Lung (tissue), 4 donors: ENCODE measurements around the gene ZNF735.

DNA sequence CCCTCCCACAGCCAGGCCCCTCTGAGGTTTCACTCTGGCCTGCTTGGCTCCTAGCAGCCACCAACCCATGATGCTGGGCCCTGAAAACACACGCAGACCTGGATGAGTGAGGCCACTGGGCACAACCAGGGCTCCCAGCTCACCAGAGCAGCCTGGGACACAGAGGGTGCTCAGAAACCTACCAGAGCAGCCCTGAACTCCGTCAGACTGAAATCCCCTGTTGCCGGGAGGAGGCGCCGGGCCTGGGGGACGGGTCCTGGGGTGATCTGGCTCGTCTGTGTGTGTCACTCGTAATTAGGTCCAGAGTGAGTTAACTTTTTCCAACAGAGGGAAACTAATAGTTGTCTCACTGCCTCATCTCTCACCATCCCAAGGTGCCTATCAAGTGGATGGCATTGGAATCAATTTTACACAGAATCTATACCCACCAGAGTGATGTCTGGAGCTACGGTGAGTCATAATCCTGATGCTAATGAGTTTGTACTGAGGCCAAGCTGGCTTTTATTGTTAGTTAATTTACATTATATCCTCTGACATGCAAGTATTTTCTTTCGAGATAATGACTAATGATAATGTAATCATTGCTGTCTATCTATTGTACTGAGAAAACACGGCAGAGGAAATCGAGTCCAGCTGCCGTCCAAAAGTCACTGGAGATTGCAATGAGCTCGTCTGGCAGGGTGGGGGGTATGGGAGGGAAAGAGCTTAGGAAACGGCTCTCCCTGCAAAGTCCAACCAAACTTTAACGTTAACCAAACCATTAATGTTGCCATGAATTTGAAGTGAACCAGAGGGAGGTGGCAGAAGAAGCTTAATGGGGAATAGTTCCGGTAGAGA, 172.5 kb upstream of the LANCL2 start:
- PRO-cap = no peak
- RAMPAGE, long total RNA = no peak
- RRBS = no CpG with 5 or more reads among the region's 17 CpGs

GRCh38 chr7:55200163-55200753, 164.9 kb upstream of the LANCL2 start:
- PRO-cap = no peak
- RAMPAGE, long total RNA = no peak
- RRBS = no CpG with 5 or more reads among the region's 16 CpGs

- PRO-cap = no peak
- RAMPAGE, long total RNA = no peak
- RRBS = no CpG with 5 or more reads among the region's 13 CpGs
Measured at GRCh38 chr7:55520487-55521293, 51.6 kb downstream of the VOPP1 start.

- PRO-cap = no peak
- RAMPAGE, long total RNA = no peak
- RRBS = no CpG with 5 or more reads among the region's 8 CpGs
Measured at GRCh38 chr7:55534152-55534951, 38.0 kb downstream of the VOPP1 start.

DNA sequence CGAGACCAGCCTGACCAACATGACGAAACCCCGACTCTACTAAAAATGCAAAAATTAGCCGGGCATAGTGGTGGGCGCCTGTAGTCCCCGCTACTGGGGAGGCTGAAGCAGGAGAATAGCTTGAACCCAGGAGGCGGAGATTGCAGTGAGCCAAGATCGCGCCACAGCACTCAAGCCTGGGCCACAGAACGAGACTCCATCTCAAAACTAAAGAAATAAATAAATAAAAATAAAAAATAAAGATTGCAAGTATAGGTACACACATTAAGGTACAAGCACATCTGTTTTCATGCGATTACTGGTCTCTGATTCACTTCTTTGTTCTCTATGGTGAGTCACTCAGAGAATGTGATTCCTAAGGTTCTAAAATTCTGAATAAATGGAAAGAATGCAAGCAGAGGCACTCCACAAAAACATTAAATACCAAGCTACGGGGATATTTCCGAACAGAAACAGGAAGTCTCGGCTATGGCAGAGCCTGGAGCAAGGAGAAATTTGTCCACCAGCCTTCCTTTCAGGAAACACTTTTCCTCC, 1.5 kb downstream of the VOPP1 start:
- PRO-cap = no peak
- RAMPAGE, long total RNA = no peak
- RRBS = no CpG with 5 or more reads among the region's 14 CpGs

GRCh38 chr7:55966559-55967588, 2.5 kb downstream of the NIPSNAP2 start:
- PRO-cap = no peak
- RAMPAGE, long total RNA = no peak
- RRBS = no CpG with 5 or more reads among the region's 19 CpGs

DNA sequence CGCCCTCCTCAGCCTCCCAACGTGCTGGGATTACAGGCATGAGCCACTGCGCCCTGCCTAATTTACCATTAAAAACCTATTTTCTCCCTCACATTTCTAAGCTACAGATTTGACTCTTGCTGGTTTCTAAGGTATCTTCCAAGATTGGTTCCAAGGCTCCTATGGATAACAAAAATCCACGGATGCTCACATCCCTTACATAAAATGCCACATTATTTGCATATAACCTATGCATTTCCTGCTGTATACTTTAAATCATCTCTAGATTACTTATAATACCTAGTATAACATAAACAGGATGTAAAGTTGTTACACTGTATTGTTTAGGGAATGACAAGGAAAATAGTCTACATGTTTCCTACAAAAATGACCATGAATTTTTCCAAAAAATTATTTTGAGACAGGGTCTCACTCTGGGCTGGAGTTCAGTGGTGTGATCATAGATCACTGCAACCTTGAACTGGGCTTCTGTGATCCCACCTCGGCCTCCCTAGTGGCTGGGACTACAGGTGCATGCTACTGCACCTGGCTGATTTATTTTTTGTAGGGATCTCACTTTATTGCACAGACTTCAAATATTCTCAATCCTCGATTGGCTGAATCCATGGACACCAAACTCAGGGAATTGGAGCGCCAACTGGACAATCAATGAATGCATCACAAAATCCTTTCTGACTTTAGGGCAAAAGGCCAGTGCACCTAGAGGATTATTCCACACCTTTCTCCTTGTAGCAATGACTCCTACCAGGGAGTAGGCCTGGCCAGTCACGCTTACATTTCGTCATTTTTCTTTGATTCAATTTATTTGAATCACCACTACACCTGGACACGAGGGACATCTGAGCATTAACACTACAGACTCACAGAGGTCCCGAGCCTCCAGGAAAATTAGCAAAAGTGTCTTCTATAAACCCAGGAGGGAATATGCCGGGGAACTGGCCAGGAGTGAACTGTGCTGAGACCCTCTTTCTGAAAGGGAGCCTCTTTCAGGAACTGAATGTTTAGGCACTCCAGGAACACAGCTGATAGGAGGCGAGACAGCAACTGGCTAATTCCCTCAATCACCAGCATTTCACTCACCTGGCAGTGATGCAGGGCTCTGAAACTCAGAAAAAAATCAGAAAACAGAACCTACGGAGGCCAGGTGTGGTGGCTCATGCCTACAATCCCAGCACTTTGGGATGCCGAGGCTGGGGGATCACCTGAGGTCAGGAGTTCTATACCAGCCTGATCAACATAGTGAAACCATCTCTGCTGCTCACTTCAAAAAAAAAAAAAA, 6.5 kb downstream of the CHCHD2 start:
- PRO-cap = no peak
- RAMPAGE, long total RNA = no peak
- RRBS = no CpG with 5 or more reads among the region's 15 CpGs

DNA sequence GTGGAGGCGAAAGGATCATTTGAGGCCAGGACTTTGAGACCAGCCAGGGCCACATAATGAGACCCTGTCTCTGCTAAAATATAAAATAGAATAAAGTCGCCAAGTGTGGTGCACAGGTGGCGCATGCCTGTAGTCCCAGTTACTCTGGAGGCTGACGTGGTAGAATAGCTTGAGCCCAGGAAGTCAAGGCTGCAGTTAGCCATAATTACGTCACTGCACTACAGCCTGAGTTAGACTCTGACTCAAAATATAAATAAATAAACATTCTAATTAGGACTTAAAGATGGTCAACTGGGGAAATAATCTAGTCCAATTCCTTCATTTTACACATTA, 771 bp downstream of the CHCHD2 start:
- PRO-cap = no peak
- RAMPAGE, long total RNA = no peak
- RRBS = no CpG with 5 or more reads among the region's 5 CpGs

DNA sequence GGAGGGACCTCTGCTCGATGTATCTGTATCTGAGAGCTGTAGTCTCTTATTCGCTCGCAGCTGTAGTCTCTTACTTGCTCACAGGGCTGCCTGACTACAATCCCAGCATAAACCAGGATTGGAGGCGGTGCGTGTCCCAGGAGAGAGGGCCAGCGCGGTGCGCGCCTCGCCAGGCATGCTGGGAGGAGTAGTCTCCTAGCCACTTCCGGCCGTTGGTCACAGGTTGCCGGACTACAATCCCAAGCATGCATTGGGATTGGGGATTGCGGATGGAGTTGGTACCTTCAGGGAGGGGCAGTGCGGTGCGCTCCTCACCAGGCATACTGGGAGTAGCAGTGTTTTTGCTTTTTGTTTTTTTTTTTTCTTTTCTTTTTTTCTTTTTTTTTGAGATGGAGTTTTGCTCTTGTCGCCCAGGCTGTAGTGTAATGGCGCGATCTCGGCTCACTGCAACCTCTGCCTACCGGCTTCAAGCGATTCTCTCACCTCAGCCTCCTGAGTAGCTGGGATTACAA, 421.8 kb upstream of the NUPR2 start:
- PRO-cap = no peak
- RAMPAGE, long total RNA = no peak
- RRBS = no CpG with 5 or more reads among the region's 22 CpGs

GRCh38 chr7:57203475-57203910, 71.3 kb upstream of the ZNF479 start:
- PRO-cap = no peak
- RAMPAGE, long total RNA = no peak
- RRBS = no CpG with 5 or more reads among the region's 31 CpGs

DNA sequence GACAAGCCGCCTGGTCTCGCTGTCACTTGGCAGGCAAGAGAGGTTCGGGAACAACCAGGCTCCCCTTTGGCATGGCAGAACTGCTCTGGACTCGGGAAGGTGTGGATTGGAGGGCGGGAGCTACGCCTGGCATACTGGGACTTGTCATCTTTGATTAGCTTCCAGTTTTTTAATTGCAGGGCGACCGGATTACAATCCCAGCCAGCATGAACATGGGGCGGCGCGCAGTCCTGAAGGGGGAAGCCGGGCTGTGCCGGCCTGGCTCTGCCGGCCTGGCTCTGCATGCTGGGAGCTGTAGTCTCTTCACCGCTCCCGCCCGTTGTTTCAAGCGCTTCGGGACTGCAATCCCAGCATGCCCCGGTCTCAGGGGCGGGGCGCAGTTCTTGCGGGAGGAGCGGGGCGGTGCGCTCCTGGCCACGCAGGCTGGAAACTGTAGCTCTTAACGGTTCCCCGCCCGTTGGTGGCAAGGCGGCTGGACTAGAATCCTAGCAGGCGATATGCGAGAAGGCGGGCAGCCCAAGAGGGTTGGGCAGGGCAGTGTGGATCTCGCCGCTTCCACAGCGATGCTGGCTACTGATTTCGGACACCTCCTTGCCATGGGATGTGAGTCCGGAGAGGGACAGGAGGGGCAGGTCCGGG, 45.5 kb upstream of the ZNF716 start:
- PRO-cap = no peak
- RAMPAGE, long total RNA = no peak
- RRBS = 0% methylated on average over 1 of the region's 40 CpGs

DNA sequence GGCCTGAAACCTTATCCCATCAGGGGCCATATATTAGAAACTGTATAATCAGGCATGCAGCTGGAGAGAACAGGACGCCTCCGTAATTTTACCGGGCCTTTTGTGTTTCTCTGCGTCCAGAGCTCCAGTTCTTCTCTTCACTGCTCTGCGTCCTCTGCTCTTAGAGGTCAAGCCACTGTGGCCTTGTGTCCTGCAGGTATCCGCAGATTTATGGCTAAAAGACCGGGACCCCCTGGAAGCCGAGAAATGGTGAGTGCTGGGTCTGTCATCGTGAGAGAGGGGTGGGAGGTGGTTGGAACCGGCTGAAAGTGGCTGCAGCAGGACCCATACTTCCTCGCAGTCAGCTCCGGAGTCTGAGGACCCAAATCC, at the start of gene ZNF735:
TSS of gene ZNF735 (plus strand) at position 211 of the 369 bp plus-strand sequence.
- PRO-cap = no peak
- RAMPAGE, long total RNA = no peak
- RRBS = no CpG with 5 or more reads among the region's 12 CpGs

DNA sequence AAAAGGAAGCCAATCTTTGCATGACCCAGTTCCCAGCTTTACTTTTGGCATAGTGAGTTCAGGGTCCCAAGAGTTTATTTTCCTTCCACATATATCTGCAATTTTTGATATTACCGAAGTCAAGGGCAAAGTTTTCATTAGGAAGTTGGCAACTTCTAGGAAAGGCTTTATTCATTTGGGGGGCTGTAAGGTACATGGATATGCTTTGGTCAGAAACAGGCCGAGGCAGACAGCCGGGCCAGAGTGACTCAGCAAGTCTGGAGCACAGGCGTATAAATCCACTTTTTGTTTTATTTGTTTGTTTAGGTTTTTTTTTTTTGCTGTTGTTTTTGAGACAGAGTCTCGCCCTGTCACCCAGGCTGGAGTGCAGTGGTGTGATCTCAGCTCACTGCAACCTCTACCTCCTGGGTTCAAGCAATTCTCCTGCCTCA, 3.7 kb downstream of the ZNF680 start:
- PRO-cap = no peak
- RAMPAGE, long total RNA = no peak
- RRBS = no CpG with 5 or more reads among the region's 5 CpGs

DNA sequence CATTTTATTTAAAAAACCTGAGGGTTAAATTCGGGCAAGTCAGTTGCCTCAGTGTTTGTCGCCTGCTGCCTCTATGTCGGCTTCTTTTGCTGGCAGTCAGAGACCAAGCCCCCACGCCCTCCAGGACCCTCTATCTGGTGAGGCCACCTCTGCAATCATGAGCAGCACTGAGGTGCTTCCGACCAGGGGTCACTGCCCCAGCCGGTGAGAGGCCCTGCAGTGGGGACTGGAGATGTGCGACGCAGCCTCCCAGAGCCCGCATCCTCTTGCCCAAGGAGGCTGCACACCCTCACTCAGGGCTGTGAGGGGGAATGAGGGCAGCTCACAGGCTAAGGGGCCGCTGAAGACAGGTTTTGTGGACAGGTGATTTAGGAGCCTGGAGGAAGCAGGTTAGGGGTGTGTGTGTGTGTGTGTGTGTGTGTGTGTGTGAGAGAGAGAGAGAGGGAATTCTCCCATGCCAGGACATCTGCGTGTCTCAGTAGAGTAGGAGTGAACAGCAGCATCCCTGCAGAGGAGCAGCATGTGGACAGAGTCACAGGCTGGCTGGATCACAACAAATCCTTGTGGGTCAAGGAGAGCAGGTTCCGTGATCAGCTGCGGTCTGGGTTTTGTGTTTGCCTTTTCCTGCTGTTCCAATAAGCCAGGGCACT, 13.2 kb upstream of the ZNF273 start:
- PRO-cap = no peak
- RAMPAGE, long total RNA = no peak
- RRBS = no CpG with 5 or more reads among the region's 13 CpGs

DNA sequence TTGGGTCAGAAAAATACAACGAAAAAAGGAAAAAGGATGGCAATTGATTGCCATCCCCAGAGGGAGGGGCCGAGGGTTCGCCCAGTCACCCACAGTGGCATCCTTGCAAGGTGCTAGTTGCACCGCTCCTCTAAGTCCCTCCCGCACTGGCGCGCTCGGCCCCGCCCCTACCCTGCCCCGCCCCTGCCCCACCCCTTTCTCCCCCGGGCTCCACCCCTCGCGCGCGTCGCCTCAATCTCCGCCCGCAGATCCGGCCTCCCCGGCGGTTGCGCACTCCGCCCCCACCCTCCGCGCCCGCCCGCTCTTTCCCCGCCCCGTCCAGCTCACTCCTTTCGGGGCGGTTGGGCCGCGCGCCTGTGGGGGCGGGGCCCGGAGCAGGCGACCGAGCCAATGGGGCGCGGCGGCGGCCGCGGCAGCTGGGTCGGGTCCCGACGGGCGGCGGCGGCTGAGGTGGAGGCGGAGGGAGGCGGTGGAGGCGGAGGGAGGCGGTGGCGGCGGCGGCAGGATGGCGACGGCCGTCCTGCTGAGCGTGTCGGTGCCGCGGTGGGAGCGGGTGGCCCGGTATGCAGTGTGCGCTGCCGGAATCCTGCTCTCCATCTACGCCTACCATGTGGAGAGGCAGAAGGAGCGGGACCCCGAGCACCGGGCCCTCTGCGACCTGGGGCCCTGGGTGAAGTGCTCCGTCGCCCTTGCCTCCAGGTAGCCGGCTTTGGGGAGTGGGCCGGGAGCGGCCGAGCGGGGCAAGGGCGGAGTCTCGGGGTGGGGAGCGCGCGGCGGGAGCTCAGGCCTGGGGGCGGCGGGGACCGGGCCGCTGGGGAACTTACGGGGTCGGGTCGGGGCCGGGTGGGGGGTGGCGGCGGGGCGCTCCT, 31.6 kb upstream of the ERV3-1 start:
- PRO-cap = unidirectional peak, plus-strand start at position 398 of the sequence; unidirectional peak, plus-strand start at position 505 of the sequence
- RAMPAGE, long total RNA = no peak
- RRBS = 2% methylated on average over 24 of the region's 97 CpGs

DNA sequence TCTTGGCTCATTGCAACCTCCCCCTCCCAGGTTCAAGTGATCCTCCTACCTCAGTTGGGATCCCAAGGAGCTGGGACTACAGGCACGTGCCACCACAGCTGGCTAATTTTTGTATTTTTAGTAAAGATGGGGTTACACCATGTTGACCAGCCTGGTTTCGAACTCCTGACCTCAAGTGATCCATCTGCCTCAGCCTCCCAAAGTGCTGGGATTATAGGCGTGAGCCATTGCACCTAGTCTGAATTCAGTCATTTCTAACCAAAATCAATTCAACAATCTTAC, 44.5 kb upstream of the ASL start:
- PRO-cap = no peak
- RAMPAGE, long total RNA = no peak
- RRBS = no CpG with 5 or more reads among the region's 3 CpGs

DNA sequence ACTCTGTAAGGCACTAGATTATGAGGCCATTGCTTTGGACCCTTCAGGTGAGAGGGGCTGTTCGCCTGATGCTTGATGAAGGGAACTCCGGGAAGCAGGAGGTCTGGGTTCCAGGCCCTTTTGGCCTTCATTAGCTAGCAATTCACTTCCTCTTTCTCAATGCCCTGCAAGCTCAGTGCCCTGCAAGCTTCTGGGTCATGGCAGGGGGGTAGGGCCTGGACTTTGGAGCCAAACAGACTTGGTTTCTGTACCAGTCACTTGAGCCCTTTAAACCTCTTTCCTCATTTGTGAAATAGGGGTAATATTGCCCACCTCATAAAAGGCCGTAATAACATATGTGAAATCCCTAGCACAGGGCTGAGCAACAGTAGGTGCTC, 1.1 kb downstream of the ASL start:
- PRO-cap = no peak
- RAMPAGE, long total RNA = no peak
- RRBS = no CpG with 5 or more reads among the region's 3 CpGs

GRCh38 chr7:66095171-66095554, 19.5 kb upstream of the CRCP start:
- PRO-cap = unidirectional peak, plus-strand start at chr7:66095455
- RAMPAGE, long total RNA = no peak
- RRBS = no CpG with 5 or more reads among the region's 3 CpGs

DNA sequence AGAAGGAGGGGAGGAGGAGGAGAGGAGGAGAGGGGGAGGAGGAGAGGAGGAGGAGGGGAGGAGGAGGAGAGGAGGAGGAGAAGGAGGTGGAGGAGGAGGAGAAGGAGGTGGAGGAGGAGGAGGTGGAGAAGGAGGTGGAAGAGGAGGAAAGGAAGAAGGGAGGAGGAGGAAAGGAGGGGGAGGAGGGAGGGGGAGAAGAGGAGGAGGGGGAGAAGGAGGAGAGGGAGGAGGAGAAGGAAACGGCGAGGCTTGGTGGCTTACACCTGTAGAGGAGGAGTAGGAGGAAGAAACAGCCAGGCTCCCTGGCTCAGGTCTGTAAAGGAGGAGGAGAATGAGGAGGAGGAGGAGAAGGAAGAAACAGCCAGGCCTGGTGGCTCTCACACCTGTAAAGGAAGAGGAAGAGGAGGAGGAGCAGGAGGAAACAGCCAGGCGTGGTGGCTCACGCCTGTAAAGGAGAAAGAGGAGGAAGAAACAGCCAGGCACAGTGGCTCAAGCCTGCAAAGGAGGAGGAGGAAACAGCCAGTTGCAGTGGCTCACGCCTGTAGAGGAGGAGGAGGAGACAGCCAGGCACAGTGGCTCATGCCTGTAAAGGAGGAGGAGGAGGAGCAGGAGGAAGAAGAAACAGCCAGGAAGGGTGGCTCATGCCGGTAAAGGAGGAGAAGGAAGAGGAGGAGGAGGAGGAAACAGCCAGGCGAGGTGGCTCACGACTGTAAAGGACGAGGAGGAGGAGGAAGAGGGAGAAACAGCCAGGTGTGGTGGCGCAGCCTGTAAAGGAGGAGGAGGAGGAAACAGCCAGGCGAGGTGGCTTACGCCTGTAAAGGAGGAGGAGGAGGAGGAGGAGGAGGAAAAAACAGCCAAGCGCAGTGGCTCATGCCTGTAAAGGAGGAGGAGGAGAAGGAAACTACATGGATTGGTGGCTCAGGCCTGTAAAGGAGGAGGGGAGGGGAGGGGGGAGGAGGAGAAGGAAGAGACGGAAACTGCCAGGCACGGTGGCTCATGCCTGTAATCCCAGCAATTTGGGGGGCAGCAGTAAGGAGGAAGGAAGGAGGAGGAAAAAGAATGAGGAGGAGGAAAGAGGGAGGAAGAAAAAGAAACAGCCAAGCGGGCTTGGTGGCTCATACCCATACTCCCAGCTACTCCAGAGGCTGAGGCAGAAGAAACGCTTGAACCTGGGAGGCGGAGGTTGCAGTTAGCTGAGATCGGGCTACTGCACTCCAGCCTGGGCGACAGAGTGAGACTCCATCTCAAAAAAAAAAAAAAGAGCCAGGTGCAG, 14.8 kb upstream of the CRCP start:
- PRO-cap = bidirectional peak, plus-strand start at position 942 of the sequence, minus-strand start at position 772 of the sequence
- RAMPAGE, long total RNA = no peak
- RRBS = no CpG with 5 or more reads among the region's 20 CpGs

- PRO-cap = bidirectional peak, plus-strand start at chr7:66115353, minus-strand start at chr7:66115178; unidirectional peak, minus-strand start at chr7:66115430
- RAMPAGE, long total RNA = start-site peak on the plus strand at chr7:66115275-66115354, 31 and 24 reads in 2 replicates
- RRBS = 2% methylated on average over 17 of the region's 44 CpGs
Measured at GRCh38 chr7:66114983-66115768, 529 bp downstream of the CRCP start.